Gastroesophageal sphincter (tissue), 4 donors: ENCODE data around the genes CNPPD1 and PTPRN.

- PRO-cap = bidirectional peak, plus-strand start at chr2:219176667, minus-strand start at chr2:219176680; bidirectional peak, plus-strand start at chr2:219177068, minus-strand start at chr2:219176925
- RAMPAGE, long total RNA, 4 experiments = start-site peak on the plus strand in 4 of 4 experiments, at chr2:219177001-219177109 at its widest, 7 to 27 reads per replicate; start-site peak on the minus strand in 4 of 4 experiments, at chr2:219176904-219176993 at its widest, 88 to 330 reads per replicate
Measured at GRCh38 chr2:219176543-219177547, at the start of gene CNPPD1. TSS of gene CNPPD1 (minus strand) at chr2:219176925.

DNA sequence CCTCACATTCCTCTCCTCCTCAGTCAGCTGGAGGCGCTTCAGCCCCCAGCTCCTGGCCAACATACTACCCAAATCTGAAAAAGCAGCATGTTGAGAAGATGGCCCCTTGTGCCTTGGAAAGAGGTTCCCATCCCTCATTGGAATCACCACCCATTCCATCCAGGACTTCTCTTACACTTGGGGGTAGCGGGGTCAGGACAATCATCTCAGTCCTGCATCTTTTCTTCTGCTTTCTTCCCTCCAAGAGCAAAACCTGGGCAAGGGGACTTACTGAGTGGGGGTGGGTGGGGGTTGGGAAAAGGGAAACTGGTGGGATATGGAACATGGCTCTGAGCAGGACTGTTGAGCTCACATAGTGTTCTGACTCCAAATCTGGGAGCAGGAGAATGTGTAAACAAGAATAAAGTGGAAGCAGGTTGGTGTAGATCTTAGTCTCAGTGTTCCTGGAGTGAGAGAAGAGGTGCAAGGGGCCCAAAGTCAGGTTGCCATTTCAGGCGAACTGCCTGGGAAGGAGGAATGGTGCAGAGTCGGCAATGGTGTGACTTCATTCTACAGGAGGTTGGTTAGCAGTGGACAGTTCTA lies 3.3 kb downstream of the STK16 start:
- PRO-cap = no peak
- RAMPAGE, long total RNA, 4 experiments = no peak in any of the 4 experiments

DNA sequence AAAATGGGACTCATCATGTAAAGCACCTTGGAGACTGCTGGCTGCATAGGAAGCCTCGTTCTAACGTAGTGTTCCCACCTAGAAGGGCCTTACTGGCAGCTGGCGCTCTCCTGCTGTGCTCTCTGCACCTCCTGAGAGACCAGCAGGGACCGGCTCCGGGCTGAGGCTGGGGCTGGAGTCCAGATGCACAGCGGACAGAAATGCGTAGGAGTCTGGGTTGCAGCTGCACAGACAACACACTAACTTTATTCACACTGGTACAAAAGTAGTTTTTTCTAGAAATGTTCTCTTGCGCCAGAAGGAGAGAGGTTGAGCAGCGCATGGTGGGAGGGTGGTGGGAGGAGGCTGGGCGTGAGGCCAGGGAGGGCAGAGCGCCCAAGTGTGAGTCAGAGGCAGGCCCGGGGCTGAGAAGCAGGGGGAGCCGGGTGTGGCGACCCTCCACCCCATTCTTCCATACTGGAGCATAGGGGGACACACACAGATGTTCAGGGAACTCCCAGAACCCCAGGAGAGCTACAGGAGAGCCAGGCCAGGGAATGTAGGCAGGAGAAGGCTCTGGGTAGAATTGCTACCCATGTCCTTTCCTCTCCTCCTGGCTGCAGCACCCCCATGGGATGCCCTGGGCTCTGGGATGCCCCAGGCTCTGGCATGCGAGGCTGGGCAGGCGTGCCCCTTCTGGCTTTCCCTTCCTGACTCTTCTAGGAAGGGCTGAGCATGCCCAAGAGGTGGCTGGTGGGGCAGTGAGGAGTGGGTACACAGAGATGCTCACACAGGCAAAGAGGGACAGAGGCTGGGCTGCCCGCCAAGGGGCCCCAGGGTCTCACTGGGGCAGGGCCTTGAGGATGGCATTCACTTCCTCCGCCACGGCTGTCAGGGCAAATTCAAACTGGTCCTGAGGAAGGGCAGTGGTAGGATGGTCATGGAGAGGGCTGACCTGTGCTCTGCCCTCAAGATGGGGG lies 10.5 kb downstream of the DNAJB2 start:
- PRO-cap = no peak
- RAMPAGE, long total RNA, 4 experiments = no peak in any of the 4 experiments

GRCh38 chr2:219309228-219309860 lies at the start of gene PTPRN:
TSS of gene PTPRN (minus strand) at chr2:219309401.
- PRO-cap = no peak
- RAMPAGE, long total RNA, 4 experiments = start-site peak on the minus strand in 1 of 4 experiments, at chr2:219309359-219309381 at its widest, 10 reads per replicate

DNA sequence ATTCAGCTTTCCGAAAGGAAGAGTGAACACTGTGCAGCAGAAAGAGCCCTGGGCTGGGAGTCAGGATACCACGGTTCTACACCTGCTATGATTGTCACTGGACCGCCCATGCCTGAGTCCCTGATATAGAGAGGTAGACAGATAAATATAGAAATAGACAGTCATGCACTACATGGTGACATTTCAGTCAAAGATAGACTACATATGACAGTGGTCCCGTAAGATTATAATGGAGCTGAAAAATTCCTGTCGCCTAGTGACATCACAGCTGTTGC lies 9.3 kb downstream of the DNPEP start:
- PRO-cap = no peak
- RAMPAGE, long total RNA, 4 experiments = no peak in any of the 4 experiments

- PRO-cap = no peak
- RAMPAGE, long total RNA, 4 experiments = no peak in any of the 4 experiments
Measured at GRCh38 chr2:219386158-219386588, 1.5 kb downstream of the DNPEP start.

GRCh38 chr2:219388056-219388829 lies 531 bp upstream of the DNPEP start:
- PRO-cap = bidirectional peak, plus-strand start at chr2:219388128, minus-strand start at chr2:219387907; bidirectional peak, plus-strand start at chr2:219388600, minus-strand start at chr2:219388395
- RAMPAGE, long total RNA, 4 experiments = no peak in any of the 4 experiments

DNA sequence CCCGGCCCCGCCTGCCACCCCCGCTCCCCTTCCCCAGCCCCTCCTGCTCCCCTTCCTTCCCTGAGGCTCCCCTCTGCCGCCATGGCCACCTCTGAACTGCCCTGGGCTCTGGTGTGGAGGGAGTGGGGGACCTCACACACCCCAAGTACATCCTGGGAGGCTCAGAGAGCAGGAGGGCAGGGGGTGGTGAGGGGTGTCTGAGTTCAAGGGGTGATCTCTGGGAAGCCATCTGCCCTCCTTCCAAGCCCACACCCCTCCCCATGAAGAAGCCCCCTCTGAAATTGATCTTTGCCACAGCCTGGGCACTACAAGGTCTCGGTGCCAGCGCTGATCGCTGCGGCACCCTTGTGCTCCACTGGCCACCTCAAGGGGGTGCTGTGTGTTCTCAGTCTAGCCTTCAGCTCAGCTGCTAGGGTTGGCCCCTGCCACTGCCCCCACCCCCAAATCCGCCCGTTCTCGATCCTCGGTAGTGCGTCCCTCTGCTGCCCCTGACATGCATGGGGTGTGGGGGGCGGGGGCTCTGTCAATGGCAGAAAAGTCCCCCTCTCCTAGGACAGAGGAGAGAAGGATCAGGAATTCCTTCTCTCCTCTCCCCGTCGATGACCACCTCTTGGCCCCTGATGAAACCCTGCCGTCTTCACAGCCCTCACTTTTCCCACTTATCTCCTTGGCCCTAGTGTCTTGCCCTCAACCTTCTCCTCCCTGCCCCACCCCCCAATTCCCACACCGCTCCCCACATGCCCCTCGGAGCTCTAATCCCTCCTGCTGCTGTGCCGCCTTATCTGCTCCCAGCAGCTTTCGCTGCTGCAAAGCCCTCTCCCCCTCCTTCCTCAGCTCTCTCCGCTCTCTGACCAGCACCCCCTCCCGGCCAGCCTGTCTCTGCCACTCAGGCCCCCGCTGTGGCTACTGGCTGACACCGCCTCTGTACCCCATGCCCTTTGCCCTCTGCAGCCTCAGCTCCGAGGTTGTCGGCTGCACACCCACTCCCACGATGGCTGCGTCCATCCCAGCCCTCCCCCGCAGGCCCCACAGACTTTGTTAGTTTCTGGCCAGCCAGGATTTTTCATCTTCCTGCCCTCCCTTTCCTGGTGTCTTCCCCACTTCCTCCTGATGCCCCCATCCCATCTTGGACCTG lies 4.4 kb upstream of the ASIC4 start:
- PRO-cap = no peak
- RAMPAGE, long total RNA, 4 experiments = no peak in any of the 4 experiments

GRCh38 chr2:219562448-219562879 lies 8.9 kb downstream of the OBSL1 start:
- PRO-cap = no peak
- RAMPAGE, long total RNA, 4 experiments = no peak in any of the 4 experiments

DNA sequence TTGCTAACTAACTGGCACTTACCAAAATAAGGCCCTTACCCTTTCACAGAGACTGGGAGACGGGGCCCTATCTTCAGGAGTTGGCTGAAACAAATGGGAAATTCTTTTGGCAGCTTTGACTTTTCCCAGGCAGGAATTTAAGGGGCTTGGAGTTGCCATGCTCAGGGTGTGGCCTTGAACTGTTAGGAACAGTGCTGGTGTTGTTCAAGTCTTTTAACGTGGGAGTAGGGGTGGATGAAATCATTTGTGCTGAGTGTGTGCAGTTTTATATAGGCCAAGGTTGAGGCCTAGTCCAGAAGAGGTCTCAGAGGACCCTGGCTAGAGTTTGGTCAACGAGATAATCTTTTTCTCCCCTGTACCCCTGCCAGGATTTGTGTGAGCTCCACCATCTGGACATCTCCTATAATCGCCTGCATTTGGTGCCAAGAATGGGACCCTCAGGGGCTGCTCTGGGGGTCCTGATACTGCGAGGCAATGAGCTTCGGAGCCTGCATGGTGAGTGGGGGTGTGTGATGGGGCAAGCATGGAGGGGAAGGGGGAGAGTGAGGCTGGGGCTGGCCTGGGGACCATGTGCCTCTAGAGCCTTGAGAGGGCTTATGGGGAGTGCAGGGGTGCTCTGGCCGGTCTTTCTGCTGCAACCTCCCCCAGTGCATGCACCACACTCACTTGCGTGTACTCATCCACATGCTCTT lies 7.7 kb downstream of the STK11IP start:
- PRO-cap = no peak
- RAMPAGE, long total RNA, 4 experiments = no peak in any of the 4 experiments

DNA sequence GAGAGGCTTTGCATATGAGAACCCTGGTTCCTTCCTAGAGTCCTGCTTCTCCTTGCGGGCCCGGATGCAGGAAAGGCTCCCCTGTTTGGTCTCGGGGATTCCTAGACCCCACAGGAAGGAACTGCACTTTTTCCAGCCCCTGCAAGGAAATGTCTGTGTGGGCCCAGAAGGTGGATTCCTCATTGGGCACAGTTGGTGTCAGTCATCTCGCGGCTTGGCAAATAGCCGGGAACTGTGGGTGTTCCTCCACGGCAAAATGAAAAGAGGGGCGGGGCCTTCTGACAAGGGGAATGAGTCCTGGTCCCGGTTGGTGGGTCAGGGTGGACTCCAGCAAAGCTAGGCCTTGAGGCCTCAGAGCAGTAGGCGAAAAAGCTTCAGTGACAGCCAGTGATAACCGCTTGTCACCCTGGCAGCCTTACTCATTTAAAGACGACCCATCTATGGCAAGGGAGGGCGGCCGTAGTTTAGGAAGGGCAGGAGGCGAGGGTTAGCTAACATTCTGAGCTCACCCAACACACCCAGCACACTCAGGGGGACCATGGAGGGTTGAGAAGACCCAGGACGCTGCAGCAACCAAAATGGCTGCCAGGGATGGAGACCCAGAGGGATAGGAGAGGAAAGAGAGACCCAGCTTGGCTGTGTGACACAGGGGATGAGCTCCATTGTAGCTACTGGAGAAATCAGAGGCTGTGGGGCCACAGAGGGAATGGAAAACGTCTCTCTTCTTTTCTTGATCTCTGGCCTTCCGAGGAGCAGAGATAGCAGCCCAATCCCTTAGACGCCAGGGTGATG lies 16.5 kb downstream of the SLC4A3 start:
- PRO-cap = no peak
- RAMPAGE, long total RNA, 4 experiments = no peak in any of the 4 experiments

DNA sequence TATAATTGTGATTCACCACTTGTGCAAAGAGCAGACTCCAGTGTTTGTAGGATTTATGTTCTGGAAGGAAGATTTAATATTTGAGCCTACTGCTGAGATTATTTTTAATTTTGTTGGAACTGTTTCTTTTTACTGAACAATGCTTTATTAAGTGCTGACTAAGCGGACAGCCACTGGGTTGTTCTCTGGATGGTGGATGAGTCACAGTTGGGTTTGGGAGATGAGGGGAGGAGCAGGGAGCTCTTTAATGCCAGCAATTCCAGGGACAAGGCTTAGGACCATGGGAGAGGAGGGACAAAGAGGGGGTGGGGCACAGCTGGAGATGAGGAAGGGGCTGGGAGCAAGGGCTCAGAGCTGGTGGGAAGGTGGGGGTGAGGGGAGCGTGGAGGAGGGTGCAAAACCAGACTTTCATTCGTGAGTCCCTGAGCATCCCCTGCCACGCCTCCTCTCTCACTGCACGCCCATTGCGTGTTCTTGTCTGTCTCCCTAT lies 18.2 kb downstream of the SLC4A3 start:
- PRO-cap = no peak
- RAMPAGE, long total RNA, 4 experiments = no peak in any of the 4 experiments

DNA sequence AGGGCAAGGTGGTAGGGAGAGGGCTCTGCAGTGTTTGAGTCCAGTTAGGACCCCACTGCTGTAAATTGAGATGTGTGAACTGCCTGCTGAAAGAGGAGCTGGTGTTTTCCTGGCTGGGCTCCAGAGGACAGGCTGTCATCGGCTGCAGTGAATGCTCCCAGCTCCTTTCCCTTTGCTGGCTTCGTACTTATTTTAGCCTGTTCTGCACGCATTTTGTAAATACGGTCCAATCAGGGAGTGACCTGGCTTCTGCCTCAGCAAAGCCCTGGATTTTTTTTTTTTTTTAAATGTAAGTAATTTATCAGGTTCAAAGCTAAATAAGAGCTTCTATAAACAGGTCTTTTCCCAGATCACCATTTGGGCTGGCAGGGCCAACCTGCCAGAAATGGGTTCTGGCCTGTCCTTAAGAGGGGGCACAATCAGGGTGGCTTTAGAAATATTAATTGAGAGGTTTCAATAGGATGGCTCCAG lies 37.6 kb downstream of the SLC4A3 start:
- PRO-cap = no peak
- RAMPAGE, long total RNA, 4 experiments = no peak in any of the 4 experiments

- PRO-cap = no peak
- RAMPAGE, long total RNA, 4 experiments = no peak in any of the 4 experiments
Measured at GRCh38 chr2:219912530-219913114, 285.2 kb downstream of the SLC4A3 start.

DNA sequence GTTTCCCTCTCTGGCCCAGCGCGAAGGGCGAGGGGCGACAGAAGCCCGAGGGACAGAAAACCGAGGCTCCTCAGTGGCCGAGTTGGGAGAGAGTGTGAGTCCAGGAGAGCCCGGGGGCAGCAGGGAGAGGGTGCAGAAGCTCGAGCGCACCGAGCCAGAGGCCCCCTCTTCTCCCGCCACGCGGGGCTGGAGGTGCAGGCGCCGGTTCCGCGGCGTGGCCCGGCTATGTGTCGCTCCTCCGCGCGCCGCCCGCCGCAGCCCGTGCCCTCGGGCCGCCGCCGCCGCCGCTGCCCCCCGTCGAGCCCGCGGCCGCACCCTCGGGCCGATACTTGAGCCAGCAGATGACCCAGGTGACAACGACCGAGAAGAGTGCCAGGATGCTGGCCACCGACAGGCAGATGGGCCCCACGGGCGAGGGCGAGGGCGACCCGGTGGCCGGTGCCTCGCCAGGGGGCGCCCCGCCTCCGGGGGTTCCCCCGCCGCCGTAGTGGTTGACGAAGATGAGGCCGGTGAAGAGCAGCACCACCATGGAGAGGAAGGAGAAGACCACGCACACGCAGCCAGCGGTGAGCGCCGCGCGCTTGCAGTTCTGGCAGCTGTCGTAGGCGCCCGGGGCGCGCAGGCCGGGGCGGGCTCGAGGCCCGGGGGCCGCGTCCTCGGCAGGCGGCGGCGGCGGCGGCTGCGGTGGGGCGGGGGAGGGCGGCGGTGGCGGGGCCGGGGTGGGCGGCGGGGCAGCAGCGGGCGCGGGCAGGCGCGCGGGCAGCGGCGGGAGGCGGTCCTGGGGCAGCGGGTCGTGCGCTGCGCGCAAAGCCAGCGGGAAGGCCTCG lies 937 bp downstream of the ENSG00000288658 start:
- PRO-cap = no peak
- RAMPAGE, long total RNA, 4 experiments = start-site peak on the plus strand in 3 of 4 experiments, centred at positions 351 to 503 of the sequence, 7 to 32 reads per replicate

GRCh38 chr2:222715719-222716056 lies 44.2 kb downstream of the MOGAT1 start:
- PRO-cap = no peak
- RAMPAGE, long total RNA, 4 experiments = no peak in any of the 4 experiments

GRCh38 chr2:222912481-222913342 lies 51.9 kb downstream of the ACSL3 start:
- PRO-cap = no peak
- RAMPAGE, long total RNA, 4 experiments = no peak in any of the 4 experiments

GRCh38 chr2:223123739-223124209 lies 71.8 kb downstream of the KCNE4 start:
- PRO-cap = no peak
- RAMPAGE, long total RNA, 4 experiments = no peak in any of the 4 experiments

DNA sequence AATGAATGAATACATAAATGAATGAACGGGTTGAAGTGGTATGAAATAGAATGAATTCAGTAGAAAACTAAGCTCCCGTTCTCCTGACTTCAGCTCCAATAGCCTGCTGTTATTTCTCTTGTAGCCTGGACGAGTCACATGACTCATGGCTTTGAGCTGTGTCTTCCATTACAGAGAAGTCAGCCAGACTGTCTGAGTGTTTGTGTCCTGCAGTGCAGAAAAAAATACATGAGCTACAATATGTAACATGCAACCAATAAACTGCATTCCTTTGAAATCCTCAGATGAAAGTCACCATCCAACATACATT lies 21.2 kb downstream of the SCG2 start:
- PRO-cap = no peak
- RAMPAGE, long total RNA, 4 experiments = no peak in any of the 4 experiments

DNA sequence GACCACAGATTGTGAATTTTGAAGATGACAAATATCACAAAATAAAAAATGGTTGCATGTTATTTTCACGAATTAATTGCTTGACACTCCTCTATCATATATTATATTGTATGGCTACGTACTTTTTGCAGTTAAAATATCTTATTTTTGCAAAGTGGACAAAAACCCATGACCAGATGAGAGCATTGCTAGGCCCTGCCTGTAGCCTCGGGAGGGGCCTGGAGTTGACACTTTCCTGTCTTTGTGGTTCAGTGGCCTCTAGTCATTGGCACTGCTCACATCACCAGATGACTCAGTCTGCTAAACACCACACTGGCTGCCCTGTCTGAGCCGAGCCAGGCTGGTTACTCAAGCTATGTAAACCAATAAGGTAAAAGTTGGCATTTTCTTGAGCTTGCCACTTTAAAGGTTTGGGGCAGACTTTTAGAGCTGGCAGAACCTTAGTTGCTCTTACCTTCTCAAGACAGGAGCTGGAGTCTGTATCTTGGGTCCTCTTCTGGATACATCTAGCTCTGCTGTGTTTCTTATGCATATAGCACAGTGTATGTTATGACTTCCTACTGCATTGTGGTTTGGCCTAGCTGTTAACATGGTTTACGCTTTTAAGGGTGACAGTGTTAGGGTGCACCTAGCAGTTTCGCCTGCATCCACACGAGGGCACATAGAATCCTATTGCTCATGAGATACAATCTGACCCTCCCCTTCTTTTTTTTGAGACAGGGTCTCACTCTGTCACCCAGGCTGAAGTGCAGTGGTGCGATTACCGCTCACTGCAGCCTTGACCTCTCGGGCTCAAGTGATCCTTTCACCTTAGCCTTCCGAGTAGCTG lies 76.4 kb downstream of the AP1S3 start:
- PRO-cap = no peak
- RAMPAGE, long total RNA, 4 experiments = no peak in any of the 4 experiments